Heart right ventricle (tissue), 2 donors: ENCODE measurements around a stretch of chr3.

- PRO-cap, 2 experiments: no peak in any of the 2 experiments
These were observed 17.8 kb downstream of the PSMD6 start for GRCh38 chr3:64005083-64006396.

- PRO-cap, 2 experiments: no peak in any of the 2 experiments
These were observed 6.2 kb downstream of the PSMD6 start for GRCh38 chr3:64017002-64017663.

DNA sequence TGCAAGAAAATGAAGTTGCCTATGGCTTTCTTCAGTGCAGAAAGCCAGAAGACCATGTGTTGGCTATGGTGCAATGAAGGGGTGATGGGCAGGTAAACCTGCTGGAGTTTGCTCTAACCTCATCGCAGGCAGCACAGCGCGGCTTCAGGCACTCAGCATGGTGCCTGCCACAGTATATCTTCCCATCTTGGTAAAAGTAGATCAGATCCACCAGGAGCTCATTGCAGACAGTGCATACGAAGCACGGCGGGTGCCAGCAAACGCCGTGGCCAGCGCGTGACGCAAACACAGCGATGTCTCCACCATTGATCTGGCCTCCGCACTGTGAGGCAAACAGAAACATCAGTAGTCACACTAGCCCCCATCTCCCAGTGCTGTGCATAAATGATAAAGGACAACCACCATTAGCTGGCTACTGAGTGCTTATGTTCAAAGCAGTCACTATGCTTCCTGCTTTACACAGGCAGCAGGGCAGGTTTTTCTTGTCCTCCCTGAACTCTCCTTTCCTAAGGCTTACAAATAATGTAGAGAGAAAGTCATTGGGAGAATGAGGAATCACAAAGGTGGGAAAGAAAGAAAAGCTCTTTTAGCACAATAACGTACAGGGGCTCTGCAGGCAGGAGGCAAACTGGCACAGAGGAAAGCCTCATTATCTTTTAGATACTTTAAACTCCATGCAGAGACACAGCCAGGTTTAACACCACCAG lies 68.1 kb downstream of the PRICKLE2 start:
- PRO-cap, 2 experiments: no peak in any of the 2 experiments

- PRO-cap, 2 experiments: no peak in any of the 2 experiments
These were observed 15.0 kb downstream of the PRICKLE2 start for GRCh38 chr3:64210095-64210807.

GRCh38 chr3:64223726-64224204 lies 1.5 kb downstream of the PRICKLE2 start:
- PRO-cap, 2 experiments: no peak in any of the 2 experiments

- PRO-cap, 2 experiments: no peak in any of the 2 experiments
These were observed 16.3 kb upstream of the PRICKLE2 start for GRCh38 chr3:64241472-64242090.

- PRO-cap, 2 experiments: no peak in any of the 2 experiments
These were observed 128.0 kb upstream of the PRICKLE2 start for GRCh38 chr3:64353109-64353770.

DNA sequence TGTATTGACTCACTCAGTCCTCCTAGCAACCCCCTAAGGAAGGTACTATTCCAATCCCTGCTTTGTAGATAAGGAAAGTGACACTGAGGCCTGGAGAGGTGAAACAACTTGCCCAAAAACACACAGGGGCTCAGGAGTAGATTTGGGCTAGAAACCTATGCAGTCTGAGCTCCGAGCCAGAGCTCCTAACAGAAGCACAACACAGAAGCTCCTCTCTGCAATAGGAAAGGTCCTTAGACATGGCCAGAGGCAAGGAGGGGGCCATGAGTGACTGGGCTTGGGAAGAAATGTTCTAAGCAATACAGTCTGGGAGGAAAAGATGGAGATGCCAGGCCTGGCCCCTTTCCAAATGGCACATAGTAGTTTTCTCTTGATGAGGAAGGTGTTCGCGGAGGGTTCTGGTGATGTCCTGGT lies 188.4 kb upstream of the PRICKLE2 start:
- PRO-cap, 2 experiments: no peak in any of the 2 experiments

DNA sequence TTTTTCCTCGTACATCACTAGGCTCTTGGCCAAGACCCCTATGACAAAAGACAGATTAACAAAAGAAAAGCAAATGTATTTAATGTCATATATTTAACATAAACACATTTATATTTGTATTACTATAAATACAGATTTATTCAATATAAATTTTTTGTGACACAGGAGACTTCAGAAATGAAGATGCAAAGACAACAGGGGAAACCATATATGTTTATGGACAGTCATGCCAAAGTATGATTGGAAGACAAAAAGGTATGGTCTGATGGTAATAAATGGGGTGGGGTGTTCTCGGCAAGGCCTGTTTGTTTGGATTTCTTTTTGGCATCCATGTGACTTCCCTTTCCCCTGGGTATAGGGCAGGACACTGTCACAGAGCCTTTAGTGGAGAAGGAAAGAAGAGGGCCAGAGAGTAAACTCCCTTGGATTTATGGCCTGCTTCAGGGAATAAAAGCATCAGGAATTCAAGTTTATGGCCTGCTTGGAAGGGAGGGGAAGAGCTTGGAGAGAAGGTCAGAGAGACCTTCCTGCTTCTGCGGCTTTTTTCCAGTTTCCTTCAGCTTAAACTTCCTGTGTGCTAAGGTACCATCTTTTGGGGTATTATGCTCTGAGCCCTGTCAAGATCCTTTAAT lies 179.3 kb upstream of the ADAMTS9 start:
- PRO-cap, 2 experiments: no peak in any of the 2 experiments

- PRO-cap, 2 experiments: peak in 1 of 2 experiments; most common plus-strand start chr3:64928920 (in 1); most common minus-strand start chr3:64928765 (in 1)
These were observed 240.9 kb upstream of the ADAMTS9 start for GRCh38 chr3:64928648-64929092.

- PRO-cap, 2 experiments: no peak in any of the 2 experiments
These were observed 419.5 kb upstream of the ADAMTS9 start for GRCh38 chr3:65107284-65107661.

DNA sequence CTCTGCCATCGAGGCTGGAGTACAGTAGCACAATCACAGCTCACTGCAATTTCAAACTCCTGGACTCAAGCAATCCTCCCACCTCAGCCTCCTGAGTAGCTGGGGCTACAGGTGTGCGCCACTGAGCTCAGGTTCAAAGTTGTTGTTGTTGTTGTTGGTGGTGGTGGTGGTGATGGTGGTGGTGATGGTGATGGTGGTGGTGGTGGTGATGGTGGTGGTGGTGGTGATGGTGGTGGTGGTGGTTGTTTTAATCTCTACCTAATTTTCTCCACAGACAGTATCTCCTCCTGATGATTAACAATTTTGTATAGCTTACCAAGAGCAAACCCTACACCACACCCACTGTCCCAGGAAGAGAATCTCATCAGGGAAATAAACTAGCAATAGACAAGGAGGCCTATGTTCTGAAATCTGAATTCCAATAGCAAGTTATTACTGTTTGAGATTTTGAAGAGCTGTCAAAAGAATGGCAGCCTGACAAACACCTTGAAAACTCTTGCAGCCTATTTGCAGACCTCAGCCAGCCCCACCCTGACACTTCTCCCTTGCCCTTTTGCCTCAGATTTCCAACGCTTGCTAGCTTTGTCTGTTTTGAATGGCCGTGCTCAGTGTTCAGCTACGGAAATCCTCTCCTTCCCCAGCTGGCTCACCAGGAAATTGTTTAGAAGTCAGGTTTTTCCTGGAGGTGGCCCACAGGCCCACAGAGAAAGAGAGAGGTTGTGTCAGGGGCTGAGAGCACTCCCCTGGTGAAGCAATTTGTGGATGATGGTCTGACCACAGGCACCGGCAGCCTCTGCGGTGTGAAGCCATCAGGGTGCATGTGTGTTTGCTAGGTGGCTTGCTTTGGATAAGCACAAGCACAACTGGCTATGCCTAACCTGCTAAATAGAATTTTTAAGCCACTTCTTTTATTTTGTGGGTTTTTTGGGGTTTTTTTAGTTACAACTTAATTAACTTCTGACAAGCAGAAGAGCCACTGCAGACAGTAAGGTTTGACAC lies 101.7 kb downstream of the MAGI1 start:
- PRO-cap, 2 experiments: peak in 1 of 2 experiments; most common plus-strand start position 703 of the sequence (in 1); most common minus-strand start position 755 of the sequence (in 1)

DNA sequence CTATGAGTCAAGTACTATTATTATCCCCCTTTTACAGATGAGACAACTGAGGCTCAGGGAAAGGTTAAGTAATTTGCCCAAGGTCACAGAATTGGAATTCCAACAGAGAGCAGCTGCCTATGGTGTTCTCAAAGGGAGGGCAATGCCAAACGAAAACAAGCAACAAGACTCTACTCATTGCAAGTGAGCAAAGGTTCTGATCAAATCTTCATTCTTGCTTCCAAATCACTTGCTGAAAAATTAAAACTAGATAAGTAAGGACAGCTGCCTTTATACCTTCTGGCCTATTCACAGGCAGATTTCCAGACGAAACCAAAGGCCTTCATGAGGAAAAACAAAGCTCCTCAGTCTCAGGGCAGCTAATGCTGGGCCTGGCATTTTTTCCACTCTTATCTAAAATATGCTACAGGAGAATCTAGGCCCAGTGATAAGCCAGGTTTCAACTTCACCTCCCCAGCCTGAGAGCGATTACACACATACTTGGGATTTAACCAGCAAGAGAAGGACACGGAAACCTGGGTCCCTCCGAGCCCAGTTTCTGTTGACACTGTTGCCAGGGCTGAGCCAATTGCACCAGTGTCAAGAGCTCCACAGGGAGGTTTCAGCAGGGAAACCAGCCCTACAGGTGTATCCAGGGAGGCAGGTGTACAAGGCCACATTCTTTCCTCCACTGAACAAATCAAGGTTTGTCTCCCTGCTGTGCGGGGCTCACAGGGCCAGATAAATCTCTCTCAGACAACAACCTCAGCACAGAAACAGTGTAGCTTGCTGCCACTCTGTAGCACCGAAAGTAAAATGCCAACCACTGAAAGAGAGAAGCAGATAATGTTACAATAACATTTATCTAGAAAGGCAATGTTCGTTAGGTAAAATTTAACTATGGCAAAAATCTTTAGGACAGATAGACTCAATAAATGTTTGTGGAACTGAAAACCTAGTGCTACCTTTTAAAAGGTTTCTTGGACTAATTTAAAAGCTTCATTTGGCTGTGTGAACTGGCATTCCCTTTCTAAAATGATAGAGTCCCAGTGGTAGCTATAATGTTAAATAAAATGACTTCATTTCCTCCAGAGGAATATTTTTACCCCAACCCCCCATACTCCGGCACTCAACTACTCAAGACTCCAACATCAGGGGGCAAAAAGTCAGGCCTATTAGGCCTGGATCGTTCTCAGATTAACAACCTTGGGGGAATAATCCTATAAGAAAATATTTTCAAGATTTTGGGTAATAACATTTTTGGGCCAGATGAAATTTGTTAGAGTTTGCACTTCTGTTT lies 85.3 kb downstream of the MAGI1 start:
- PRO-cap, 2 experiments: peak in 1 of 2 experiments; most common minus-strand start position 1,019 of the sequence (in 1)

DNA sequence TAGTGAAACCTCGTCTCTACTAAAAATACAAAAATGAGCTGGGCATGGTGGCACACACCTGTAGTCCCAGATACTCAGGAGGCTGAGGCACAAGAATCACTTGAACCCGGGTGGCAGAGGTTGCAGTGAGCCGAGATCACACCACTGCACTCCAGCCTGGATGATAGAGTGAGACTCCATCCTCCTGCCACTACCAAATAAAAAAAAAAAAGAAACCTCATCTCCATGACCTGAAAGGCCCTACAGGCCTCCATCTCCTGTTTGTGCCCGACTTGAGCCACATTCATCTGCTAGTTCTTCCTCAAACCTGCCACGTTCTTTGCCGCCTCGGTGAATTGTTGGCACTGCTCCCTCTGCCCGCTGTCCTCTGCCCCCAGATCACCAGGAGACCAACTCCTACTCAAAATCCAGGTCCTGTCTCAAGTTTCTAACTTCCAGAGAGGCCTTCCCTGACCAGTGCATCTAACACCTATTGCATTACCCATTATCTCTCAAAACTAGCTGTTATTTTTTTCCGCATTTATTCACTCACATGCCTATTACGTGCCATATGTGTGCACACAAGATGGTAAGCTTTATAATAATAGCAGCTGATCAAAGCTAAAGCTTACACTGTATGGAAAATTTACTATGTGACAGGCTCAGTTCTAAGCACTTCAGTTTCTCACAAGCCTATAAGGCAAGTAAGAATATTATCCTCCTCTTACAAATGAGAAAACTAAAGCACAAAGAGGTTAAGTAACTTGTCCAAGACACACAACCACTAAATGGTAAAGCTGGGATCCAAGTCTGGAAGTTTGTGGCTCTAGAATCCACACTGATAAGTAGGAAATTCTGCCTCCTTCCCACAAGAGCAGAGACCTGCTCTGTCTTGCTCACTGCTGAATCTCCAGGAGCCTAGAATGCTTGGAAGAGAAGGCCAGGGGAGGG lies 60.9 kb downstream of the MAGI1 start:
- PRO-cap, 2 experiments: no peak in any of the 2 experiments

- PRO-cap, 2 experiments: no peak in any of the 2 experiments
These were observed 44.2 kb downstream of the MAGI1 start for GRCh38 chr3:65994497-65994882.

- PRO-cap, 2 experiments: peak in 1 of 2 experiments; most common plus-strand start chr3:65996727 (in 1); most common minus-strand start chr3:65996610 (in 1)
These were observed 42.2 kb downstream of the MAGI1 start for GRCh38 chr3:65996446-65996975.

- PRO-cap, 2 experiments: no peak in any of the 2 experiments
These were observed 16.7 kb upstream of the MAGI1 start for GRCh38 chr3:66055360-66055794.

DNA sequence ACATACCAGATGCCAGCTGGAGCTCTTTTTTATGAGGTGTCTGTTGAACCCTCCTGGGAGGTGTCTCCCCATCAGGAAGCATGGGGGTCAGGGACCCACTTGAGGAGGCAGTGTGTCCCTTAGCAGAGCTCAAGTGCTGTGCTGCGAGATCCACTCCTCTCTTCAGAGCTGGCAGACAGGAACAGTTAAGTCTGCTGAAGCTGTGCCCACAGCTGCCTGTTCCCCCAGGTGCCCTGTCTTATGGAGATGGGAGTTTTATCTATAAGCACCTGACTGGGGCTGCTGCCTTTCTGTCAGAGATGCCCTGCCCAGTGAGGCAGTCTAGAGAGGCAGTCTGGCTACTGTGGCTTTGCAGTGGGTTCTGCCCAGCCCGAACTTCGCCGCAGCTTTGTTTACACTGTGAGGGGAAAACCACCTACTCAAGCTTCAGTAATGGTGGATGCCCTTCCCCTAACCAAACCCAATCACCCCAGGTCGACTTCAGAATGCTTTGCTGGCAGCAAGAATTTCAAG lies 91.1 kb downstream of the SLC25A26 start:
- PRO-cap, 2 experiments: no peak in any of the 2 experiments

DNA sequence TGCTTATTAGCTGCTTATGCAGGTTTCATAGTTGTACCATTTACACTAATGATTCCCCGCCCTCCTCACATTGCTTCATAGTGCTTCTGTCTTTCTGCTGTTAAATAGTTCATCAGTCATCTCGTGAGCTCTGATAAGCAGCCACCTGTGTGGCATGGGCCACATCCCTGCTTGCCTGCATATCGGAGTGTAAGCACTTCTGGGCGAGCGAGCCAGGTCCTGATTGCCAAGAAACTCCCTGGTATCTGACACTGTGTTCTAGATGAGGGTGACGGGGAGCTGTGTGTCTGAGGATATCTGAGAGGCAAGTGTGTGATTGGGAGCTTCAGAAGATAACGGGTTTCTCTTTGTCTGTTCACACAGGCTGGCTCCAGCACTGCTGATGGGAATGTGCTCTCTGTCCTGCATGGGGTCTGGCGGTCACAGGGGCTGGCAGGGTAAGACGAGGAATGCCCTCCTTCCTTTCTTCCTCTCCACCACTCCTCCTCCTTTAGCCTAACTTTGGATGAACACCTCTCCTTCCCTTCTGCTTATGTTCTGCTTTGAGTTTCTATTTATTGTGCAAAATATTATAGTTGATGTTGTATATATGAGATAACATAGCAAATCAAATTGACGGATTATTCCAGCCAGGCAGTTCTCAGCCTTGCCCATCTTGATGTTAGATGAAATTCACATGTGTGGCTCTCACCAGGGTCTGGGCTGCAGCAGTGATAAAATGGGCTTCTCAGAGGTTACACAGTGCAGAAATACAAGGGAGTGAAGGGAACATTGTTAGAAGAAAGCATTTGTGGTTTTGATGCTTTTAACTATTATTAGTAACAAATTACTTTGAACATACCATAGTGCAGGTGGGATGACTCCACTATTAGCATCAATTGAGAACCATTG lies 130.4 kb downstream of the LRIG1 start:
- PRO-cap, 2 experiments: peak in 1 of 2 experiments; most common plus-strand start position 358 of the sequence (in 1); most common minus-strand start position 225 of the sequence (in 1)

- PRO-cap, 2 experiments: peak in 1 of 2 experiments; most common minus-strand start chr3:66454349 (in 1)
These were observed 46.8 kb downstream of the LRIG1 start for GRCh38 chr3:66453967-66454532.